ENCODE data around the genes MIPOL1, FOXA1, PRPF39 and FANCM.

GRCh38 chr14:36279851-36280246, 40.6 kb downstream of the MBIP start:
- RRBS, result no CpG with 5 or more reads among the region's 4 CpGs

DNA sequence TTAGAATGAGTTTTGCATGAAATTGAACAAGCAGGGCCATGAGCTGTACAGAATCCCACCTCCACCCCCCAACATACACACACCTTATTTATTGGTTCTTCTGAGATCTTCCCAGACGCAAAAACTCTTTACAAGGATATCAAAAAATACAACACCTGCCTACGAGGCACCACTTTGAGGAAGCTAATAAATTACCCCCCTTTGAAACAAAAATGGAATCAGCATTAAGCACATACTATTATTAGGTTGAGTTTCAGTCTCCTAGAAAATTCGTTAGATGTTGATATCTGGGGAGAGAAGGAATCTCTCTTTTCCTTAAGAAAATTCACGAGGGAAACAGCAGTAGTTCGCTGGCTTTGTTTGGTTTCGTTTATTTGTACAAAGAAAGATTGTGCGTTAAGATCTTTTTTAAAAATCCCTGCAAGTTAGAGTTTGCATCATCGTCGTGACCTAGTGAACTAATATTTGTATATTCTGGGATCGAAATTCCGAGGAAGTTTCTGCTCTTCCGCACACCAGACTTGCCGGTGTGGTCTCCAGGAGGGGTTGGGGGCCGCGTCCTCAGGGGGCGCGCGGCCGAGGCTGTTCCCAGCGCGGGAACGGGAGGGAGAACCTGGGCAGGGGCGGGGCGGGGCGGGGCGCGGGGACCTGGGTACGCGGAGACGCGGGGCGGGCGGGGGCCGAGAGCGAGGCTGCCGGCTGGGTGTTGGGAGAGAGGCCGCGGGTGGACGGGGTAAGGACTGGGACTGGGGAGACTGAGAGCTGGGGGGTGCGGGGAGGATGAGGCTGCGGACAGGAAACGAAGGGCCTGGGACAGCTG, 12.1 kb downstream of the NKX2-1 start:
- RRBS, result no CpG with 5 or more reads among the region's 42 CpGs

DNA sequence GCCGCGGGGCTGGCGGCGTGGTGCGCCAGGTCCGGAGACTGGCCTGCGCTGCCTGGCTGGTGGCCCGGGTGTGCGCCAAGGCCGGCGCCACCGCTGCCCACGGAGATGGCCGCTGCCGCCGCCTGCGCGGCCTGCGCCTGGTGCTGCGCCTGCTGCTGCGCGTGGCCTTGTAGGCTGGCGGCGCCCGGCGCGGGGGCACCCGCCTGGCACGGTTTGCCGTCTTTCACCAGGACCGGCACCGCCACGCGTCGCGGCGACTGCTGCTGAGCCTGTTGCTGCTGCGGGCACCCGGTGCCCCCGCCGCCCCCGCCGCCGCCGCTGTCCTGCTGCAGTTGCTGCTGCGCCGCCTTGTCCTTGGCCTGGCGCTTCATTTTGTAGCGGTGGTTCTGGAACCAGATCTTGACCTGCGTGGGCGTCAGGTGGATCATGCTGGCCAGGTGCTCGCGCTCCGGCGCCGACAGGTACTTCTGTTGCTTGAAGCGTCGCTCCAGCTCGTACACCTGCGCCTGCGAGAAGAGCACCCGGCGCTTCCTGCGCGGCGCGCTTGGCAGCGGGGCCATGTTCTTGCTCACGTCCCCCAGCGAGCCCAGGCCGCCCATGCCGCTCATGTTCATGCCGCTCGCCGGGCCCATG, 2.5 kb downstream of the NKX2-1 start:
- RRBS, result 91% methylated on average over 20 of the region's 75 CpGs

- RRBS, result no CpG with 5 or more reads among the region's 55 CpGs
Observed at GRCh38 chr14:36662498-36663215, 997 bp downstream of the PAX9 start.

DNA sequence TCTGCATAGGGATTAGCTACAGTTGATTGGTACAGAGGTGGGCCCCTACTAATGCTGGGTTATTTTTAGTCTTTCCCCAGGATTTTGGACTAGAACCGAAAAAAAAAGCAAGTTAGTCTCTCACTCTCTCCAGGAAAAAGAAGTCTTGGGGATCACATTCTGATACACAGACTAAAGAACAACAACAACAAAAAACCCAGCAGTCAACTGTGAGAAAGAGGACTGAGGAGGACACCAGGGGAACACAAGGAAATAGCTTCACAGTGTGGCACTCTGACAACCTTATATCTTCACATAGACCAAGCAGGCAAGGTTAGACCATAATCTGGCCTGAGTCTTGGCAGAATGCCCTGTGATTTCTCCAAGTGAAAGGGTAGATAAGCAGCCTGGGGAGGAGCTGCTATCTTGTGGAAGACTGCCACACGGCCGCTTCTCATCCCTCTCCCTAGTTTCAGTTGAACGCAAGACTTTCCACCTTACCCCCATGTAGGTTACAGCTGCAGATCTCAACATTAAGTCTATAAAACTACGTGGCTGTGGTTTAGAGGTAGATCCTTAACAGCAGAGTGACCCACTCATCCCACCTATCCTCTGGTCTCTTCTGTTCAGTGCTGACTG, 3.7 kb downstream of the SLC25A21 start:
- RRBS, result no CpG with 5 or more reads among the region's 5 CpGs

GRCh38 chr14:37197140-37198207, at the start of gene MIPOL1:
Gene MIPOL1 (plus strand): TSS chr14:37197937.
- RRBS, result 75% methylated on average over 8 of the region's 67 CpGs

DNA sequence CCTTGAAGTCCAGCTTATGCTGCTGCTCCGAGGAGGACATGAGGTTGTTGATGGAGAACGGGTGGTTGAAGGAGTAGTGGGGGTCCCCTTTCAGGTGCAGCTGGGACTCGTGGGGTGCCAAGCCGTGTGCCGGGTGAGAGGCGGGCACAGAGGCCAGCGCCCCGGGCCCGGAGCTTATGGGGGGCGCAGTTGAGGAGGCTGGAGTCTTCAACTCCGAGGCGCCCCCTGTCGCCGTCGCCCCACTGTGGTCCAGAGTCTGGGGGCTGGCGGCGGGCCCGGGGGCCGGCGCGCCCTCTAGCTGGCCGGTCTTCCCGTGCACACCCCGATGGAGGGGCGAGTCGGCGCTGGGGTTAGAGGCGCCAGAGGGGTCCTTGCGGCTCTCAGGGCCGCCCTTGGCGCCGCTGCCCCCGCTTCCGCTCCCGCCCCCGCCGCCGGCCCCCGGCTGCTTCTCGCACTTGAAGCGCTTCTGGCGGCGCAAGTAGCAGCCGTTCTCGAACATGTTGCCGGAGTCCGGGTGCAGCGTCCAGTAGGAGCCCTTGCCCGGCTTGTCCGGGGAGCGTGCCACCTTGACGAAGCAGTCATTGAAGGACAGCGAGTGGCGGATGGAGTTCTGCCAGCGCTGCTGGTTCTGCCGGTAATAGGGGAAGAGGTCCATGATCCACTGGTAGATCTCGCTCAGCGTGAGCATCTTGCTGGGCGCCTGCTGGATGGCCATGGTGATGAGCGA, 3.4 kb downstream of the FOXA1 start:
- RRBS, result 91% methylated on average over 8 of the region's 60 CpGs

GRCh38 chr14:37592256-37593105, 2.6 kb downstream of the FOXA1 start:
- RRBS, result 65% methylated on average over 14 of the region's 73 CpGs

DNA sequence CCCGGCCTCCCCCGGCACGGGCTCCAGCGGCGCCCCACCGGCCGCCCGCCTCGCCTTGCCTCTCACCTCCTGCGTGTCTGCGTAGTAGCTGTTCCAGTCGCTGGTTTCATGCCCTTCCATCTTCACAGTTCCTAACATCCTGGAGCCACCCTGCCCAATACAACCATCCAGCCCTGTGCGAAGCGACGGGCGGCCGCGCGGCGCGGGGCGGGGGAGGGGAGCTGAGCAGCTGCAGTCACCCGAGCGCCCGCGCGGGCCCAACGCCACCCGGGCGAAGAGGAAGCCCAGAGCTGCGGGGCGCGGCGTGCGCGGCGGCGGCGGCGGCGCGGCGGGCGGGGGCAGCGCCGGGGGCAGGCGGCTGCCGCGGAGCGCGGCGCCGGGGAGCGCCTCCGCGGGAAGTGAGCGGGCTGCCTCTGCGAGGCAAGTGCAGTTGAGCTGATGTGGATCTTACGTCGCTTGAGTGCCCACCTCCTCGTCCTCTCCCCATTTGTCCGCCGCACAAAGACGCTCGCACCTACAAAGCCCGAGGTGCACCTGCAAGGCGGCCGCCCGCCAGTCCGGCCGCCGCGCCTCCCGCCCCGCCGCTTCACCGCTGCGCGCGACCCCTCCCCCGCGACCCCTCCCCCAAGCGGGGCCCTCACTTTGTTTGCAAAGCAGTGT, at the start of gene FOXA1:
Gene FOXA1 (minus strand): TSS at position 415 of the 660 bp plus-strand sequence.
- RRBS, result 5% methylated on average over 16 of the region's 83 CpGs

DNA sequence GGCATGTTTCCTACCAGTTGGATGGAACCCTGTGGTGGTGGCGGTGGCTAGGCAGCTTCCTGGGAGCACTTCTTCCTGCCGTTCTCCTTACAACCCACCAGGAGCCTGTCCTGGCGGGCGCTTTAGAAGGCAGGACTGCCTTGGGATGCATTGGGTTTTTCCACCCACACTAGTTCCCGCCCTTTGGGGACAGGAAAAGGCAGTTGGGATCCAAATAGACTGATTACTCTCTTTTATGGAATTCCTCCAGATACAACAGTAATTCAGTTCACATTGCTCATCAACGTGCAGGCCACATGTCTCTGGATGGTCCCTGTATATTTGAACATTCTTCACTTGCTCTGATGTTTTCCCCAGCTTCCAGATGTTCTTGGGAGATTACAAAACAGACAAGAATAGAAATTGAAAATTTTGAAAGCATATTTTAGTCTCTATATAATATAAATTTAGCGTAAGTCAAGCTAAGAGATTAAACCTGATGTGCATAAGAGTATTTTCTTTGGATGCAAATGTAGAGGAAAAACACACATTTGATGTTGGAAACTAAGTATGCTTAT, 305.6 kb upstream of the SSTR1 start:
- RRBS, result no CpG with 5 or more reads among the region's 7 CpGs

GRCh38 chr14:39266999-39268234, 33.7 kb downstream of the MIA2 start:
- RRBS, result 1% methylated on average over 27 of the region's 75 CpGs

- RRBS, result no CpG with 5 or more reads among the region's 6 CpGs
Observed at GRCh38 chr14:39344487-39345109, 87.6 kb downstream of the FBXO33 start.

- RRBS, result 45% methylated on average over 2 of the region's 40 CpGs
Observed at GRCh38 chr14:44798361-44798897, 98.6 kb upstream of the C14orf28 start.

DNA sequence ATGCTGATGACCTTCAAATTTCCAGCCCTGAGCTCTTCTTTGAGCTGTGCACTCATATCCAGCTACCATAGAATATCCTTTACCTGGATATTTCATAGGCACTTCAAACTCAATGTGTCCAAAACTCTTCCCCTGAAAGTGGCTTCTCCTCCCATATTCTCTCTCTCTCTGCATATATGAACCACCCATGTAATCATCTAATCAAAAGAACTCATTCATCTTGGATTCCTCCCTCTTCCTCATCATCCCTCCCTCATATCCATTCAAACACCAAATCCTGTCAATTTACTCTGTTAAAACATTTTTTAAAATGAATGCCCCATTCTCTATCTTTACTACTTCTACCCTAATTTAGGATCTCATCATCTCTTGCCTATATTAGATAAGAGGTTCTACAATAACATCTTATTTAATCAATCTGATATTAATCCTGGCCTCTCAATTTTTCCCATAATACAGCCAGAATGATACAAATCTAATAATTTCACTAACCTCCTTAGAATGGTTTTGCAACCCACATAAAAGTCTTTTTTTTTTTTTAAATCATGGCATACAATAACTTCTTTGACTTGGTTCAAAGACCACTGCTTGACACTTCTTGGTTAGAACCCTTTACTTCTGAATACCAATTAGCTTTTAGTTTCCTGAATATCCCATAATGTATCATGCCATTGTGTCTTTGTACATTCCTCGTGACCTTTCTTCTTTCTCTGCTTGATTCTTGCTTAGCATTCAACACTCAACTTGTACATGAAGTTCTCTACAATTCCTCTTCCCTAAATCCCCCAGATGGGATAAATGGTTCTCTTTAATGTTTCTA, 19.5 kb downstream of the KLHL28 start:
- RRBS, result no CpG with 5 or more reads among the region's 1 CpG

GRCh38 chr14:45083784-45084931, at the start of gene PRPF39:
Gene PRPF39 (plus strand): TSS chr14:45084116.
- RRBS, result 0% methylated on average over 1 of the region's 56 CpGs

DNA sequence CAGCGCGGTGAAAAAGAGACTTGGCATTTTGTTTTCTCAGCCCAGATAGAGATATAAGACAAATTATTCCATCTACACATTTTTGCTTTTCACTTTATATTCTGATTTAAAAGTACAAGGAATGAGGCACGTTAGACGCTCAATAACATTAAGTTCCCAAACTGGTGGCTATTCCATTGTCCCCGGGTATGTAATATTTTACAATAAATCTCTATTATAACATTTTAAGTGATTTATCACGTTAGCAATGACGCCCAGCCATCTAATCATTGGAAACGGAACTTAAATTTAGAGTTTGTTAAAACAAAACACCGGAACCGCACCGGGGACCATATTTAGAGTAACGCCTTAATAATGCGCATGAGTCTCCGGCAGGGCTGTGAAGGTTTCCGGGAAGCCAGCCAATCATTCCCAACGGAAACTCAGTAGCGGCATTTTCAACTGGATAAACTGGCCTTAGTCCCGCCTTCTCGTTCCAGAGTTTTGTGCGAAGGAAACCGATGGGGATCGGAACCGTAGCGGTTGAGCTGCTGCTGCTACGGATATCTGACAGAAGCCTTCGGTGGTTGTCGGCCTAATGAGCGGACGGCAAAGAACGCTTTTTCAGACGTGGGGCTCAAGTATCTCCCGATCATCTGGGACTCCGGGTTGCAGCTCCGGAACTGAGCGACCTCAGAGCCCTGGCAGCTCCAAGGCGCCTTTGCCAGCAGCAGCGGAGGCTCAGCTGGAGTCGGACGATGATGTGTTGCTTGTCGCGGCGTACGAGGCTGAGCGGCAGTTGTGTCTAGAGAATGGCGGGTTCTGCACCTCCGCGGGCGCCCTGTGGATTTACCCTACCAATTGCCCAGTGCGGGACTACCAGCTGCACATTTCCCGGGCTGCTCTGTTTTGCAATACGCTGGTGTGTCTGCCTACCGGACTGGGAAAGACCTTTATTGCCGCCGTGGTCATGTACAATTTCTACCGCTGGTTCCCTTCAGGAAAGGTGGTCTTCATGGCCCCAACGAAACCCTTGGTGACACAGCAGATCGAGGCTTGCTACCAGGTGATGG, at the start of gene FANCM:
Gene FANCM (plus strand): TSS at position 476 of the 1,052 bp plus-strand sequence.
- RRBS, result 2% methylated on average over 7 of the region's 57 CpGs

- RRBS, result no CpG with 5 or more reads among the region's 11 CpGs
Observed at GRCh38 chr14:48260253-48261217, 585.1 kb upstream of the MDGA2 start.

- RRBS, result no CpG with 5 or more reads among the region's 30 CpGs
Observed at GRCh38 chr14:49586482-49586985, 354 bp upstream of the RPS29 start.

GRCh38 chr14:49769049-49769571, 1.2 kb downstream of the KLHDC2 start:
- RRBS, result no CpG with 5 or more reads among the region's 8 CpGs